ENCODE measurements around a stretch of chr5.

- PRO-cap: no peak
- RAMPAGE, long total RNA, 2 experiments: no peak in any of the 2 experiments
Observed at GRCh38 chr5:179956306-179957004, 48.8 kb upstream of the TBC1D9B start.

- PRO-cap: no peak
- RAMPAGE, long total RNA, 2 experiments: no peak in any of the 2 experiments
Observed at GRCh38 chr5:179959597-179959999, 51.9 kb upstream of the TBC1D9B start.

DNA sequence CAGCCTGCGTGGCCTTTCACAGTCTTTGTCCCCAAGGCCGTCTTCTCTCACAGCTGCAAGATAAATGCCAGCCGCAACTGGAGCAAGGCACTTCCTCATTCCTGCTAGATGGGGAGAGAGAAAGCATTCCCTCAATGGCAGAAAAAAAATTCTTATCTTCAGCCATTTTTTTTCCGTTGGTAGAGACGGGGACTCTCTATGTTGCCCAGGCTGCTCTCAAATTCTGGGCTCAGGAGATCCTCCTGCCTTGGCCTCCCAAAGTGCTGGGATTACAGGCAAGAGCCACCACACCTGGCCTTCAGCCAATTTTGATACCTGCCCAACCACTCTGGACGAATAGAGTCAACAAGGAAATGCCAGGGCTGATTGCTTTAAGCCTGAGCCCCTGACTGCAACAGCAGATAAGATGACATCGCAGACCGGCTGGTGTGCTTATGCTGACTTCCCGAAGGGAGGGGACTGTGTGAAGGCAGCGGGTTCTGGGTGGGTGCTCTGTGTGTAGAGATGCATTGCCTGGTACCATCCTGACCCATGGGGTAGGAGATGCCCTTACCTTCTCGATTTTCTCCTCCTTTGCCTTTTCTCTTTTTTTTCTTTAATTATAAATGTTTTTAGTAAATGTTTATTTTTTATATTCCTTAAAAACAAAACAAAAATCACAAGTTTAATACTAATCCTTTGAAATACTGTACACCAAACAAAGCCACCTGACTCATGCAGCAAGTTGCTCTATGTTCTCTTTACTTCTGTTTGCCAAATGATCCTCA is 13.6 kb upstream of the RNF130 start:
- PRO-cap: no peak
- RAMPAGE, long total RNA, 2 experiments: no peak in any of the 2 experiments

DNA sequence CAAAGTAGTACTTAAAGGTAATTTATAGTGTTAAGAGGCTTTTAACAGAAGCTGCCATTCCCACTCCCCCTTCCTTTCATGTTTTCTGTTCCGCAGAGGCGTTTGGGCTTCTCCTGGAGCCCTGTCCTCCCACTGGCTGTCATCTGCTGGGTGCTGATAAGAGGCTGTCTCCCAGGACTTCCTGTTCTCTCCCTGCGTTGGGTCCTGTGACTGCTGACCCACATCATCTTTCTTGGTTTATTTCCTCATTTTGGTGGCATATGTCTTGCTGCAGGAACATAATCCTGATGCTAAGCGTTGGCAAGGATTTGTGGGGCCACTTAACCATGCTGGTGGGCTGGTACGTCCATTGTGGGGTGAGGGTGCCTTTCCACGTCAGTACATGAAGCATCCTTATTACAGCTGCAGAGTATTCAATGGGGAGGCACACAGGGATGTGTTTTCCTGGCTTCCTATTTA is 22.1 kb upstream of the RNF130 start:
- PRO-cap: unidirectional peak, minus-strand start at position 145 of the sequence
- RAMPAGE, long total RNA, 2 experiments: no peak in any of the 2 experiments

DNA sequence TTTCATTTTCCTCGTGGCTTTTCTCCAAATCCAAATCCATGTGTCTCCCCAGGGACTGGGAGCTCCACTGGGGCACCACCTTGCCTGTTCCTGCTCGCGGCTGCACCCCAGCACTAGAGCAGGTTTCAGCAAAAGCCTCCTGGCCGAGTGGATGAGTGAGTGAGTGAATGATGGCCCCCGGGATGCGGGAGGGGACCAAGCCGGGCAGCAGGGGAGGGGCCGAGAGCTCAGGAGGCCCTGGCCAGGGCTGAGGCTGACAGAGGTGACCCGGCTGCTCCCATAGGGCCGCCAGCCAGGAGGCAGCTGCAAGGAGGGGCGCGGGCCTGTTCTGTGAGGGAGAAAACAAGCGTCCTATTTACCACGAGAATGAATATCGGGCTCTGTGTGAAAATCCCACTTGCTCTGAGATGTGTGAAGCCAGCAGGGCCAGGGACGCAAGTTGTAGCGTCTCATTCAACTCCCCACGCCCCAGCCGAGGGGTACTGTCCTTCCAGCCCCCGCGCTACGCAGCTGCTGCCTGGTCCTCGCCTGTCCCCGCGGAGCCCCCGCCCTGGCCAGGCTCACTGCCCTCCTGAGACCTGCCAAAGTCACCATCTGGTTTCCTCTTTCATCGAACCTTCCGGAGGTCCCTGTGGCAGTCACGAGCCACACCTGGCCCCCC is 38.9 kb downstream of the RASGEF1C start:
- PRO-cap: no peak
- RAMPAGE, long total RNA, 2 experiments: no peak in any of the 2 experiments

- PRO-cap: no peak
- RAMPAGE, long total RNA, 2 experiments: no peak in any of the 2 experiments
Observed at GRCh38 chr5:180313587-180314327, 21.9 kb upstream of the MAPK9 start.

- PRO-cap: no peak
- RAMPAGE, long total RNA, 2 experiments: no peak in any of the 2 experiments
Observed at GRCh38 chr5:180467796-180468338, 26.3 kb upstream of the CNOT6 start.

DNA sequence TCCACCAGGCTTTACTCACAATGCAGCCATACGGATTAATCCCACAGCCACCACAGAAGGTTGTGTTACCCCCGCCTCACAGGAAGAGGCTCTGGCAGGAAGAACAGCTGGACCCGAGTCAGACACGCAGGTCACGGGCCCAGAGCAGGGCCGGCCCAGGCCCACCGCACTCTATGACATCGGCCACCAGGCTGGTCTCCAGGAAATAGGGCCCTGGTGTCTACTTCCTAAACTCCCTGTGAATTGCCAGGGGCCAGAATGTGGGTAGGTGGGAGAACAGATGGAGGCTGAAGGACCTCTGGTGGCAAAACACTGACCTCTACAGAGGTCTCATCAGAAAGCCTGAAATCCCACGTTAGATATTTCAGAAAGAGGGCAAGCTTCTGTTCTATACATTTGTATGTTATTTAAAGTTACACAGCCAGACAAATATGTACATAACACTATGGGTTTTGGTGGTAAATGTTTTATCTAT is 15.5 kb downstream of the MGAT1 start:
- PRO-cap: no peak
- RAMPAGE, long total RNA, 2 experiments: no peak in any of the 2 experiments

GRCh38 chr5:180885767-180886445 is 13.1 kb upstream of the BTNL8 start:
- PRO-cap: no peak
- RAMPAGE, long total RNA, 2 experiments: no peak in any of the 2 experiments

GRCh38 chr5:180909472-180909979 is 10.6 kb downstream of the BTNL8 start:
- PRO-cap: no peak
- RAMPAGE, long total RNA, 2 experiments: no peak in any of the 2 experiments

DNA sequence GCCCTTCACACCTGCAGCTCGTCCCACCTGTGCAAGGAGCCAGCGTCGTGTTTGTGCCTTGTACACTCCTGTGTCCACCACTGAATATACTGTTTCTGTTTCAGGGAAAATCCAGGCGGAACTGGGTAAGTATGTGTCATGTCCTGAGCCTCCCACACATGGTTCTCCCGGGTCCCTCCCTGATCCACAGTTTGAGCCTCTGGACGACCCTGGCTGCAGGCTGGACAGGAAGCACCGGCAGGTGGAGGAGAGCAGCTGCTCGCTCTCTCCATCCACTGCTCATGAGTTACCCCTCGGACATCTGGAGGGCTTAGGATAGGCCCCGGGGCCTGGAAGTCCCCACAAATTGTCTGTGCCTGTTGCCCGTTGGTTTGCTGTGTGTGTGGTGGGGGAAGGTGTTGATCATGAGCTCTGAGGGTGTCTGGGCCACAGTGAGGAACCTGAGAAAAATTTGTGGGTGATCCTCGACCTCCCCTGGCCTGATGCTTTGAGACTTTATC is 40.3 kb upstream of the BTNL3 start:
- PRO-cap: no peak
- RAMPAGE, long total RNA, 2 experiments: no peak in any of the 2 experiments

DNA sequence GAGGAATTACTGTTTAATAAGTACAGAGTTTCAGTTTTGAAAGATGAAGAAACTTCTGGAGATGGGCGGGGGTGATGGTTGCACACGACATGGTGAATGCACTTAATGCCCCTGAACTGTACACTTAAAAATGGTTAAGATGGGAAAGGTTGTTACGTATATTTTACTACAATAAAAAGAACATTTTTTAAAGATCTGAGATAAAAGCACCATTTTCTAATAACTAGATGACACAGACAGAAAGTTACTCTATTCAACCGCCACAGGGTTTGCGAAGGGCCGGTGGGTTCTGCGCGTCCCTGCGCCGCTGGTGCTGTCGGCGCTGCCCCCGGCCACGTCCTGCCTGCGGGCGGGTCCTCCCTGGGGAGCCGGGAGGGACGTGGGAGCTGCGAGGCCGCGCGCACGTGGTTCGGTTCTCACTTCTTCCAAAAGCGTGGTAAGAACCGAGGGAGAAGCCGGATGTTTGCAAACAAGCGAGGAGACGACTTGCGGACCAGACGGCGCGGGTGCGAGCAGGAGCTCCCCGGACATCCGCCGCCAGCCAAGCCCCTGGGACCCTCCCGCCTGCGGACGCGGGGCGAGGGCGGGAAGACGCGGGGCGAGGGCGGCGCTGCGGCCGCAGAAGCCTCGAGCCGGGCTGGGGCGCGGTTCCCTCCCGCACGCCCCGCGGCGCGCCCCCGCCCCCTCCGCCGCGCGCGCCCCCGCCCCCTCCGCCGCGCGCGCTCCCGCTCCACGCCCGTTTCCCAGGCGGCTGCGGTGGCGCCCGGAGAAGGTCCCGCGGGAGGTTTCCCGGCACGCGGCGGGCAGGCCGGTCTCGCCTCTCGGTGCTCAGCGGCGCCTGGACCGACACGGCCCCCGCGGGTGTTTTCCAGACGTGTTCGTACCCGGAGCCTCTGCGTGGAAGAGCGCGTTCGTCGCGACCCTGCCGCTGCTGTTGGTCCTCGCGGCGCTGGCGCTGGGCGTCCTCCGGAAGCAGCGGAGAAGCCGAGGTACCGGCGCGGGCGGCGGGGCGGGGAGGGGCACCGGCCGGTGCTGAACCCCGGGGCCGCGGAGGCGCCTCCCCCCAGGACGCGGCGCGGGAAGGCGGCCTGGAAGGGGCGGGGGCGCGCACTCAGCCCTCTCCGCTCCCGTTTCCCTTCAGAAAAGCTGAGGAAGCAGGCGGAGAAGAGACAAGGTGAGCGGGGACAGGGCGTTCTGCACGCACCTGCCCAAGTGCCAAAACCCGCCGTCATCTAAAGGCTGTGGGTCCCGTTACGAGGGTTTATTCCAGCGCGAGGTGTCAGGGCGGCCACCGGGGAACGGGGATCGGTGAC is 12.7 kb downstream of the BTNL9 start:
- PRO-cap: unidirectional peak, plus-strand start at position 769 of the sequence; unidirectional peak, plus-strand start at position 1,140 of the sequence; unidirectional peak, plus-strand start at position 1,172 of the sequence
- RAMPAGE, long total RNA, 2 experiments: no peak in any of the 2 experiments

DNA sequence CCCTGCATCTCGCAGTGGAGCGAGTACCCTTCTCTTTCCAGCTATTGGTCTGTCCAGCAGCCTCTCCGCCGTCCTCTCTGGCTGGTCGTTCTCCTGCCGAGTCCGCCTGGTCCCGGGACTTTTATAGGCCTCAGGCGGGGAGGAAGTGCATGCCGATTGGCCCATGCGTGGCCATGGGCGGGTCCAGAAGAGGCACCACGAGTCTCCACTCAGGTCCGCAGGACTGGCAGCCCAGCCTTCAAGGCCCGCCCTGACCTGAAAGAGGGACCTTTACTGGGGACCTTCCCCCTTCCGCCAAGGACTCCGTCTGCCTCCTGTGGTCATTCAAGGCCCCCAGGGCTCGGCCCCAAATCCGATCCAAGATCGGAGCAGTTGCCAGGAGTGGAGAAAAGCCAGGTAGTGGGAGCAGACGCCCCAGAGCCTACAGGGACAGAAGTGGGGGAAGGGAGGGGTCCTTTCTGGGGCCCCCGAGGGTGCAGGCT is 30.0 kb downstream of the BTNL9 start:
- PRO-cap: unidirectional peak, minus-strand start at position 95 of the sequence
- RAMPAGE, long total RNA, 2 experiments: no peak in any of the 2 experiments

- PRO-cap: no peak
- RAMPAGE, long total RNA, 2 experiments: no peak in any of the 2 experiments
Observed at GRCh38 chr5:181172932-181174013, 25.9 kb downstream of the OR2V2 start.

DNA sequence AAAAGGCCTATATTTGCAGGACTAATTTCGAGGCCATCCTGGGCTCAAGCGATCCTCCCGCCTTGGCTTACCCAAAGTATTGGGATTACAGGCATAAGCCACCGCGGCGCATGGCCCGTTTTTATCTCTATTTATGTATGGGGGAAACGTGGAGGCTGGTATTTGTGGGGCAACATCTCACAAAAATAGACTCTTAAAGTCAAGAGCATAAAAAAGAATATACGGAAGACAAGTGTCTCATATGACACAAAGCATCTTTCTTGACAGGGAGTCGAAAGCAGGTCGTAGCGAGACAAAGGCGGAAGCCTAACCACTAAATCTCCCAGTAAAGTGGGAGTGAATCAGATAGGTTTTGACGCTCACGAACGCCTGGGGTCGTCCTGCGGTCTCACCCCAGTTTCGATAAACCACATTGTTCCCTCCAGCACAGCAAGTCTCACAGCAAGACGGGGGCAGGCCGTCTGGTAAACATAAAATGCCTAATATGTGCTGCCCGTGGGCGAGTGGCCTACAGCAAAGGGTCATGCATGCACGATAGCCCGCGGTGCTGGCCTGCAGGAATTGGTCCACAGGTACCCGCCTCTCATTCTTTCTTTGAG is 1.8 kb upstream of the TRIM41 start:
- PRO-cap: no peak
- RAMPAGE, long total RNA, 2 experiments: no peak in any of the 2 experiments

Measured in prostate gland (tissue), 2 donors.